Sternocleidomastoid (tissue), 1 donor: ENCODE measurements around a stretch of chr18.

DNA sequence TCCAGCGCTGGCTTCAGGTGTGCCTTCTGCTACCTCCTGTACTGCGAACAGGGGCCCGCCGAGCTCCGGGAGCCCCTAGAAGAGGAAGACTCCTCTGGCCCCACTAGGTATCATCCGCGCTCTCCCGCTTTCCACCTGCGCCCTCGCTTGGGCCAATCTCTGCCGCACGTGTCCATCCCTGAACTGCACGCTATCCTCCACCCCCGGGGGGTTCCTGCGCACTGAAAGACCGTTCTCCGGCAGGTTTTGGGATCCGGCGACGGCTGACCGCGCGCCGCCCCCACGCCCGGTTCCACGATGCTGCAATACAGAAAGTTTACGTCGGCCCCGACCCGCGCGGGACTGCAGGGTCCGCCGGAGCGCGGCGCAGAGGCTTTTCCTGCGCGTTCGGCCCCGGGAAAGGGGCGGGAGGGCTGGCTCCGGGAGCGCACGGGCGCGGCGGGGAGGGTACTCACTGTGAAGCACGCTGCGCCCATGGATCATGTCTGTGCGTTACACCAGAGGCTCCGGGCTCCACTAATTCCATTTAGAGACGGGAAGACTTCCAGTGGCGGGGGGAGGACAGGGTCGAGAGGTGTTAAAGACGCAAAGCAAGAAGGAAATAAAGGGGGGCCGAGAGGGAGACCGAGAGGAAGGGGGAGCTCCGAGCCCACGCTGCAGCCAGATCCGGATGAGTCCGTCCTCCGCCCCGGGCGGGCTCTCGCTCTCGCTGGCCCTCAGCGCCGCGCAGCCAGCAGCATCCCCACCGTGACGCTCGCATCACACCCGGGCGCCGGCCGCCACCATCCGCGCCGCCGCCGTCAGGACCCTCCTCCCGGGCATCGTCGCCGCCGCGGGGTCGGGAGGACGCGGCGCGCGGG, 748 bp downstream of the NETO1 start:
- PRO-cap, result no peak

GRCh38 chr18:72869438-72869769, 1.6 kb upstream of the NETO1 start:
- PRO-cap, result no peak

DNA sequence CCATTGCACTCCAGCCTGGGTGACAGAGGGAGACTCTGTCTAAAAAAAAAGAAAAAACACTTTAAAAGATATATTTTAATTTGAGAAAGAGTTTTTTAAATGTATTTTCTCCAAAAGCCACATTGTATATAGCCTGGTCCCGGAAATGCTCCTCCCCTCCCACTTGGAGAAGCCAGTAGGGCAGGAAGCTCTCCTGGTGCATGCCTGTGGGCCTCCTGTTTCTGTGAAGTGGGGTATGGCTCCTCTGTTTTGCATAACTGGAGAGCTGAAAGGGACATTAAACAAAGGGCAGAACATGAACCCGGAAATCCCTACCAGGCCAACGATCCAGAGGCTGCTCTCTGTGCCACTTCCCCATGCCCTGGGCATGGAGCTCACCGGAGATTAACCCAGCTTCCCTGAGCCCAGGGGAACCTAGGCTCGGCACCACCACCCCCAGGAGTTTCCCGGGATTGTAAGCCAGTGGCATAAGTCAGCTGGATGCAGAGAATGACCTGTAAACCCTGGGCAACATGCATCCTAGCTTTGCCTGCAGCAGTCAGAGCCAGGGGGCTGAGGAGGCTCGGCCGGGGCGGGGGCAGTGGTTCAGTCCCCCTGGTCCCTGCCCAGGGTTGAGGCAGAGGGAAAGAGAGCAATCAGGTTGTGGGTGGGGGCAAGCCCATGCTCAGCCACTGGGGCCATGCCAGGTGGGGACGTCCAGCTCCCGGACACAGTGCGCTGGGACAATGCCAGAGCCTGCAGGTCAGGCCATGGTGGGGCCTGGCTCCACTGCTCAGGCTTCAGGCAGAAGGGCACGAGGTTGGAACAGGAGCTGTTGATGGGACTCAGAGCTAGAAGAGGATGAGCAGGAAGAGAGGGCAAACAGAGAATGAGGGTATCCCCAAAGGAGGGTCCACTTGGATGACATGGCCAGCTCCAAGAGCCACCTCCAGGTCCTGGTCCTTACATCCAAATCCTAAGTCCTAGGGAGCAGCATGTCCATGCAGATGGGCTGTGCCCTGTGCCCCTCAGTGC, 49.5 kb downstream of the TIMM21 start:
- PRO-cap, result unidirectional peak, plus-strand start at position 304 of the sequence

DNA sequence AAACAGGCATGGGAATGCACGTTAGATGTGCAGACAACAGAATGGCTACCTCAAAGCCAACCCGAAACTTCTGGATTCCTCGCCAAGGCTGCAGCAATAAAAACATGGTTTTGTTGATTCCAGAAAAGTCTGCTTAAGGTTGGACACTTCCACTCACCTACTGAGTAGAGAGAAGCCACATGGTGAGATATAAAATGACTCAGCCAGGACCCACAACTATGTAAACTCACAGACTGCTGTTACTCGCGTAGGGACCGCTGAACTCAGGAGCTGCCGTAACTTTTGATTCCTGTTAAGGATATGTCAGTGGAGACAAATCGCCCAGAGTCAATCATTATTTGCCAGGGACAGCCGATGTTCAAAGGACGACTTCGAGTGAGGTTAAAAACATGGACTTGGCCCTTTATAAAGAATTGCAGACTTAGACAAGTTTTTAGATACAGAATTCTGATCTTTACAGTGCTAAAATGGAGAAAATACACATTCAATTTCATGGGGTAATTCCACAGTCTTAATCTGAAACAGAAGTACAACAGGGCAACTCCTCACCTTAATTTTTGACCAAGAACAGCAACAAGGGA, 25.6 kb downstream of the CYB5A start:
- PRO-cap, result no peak

DNA sequence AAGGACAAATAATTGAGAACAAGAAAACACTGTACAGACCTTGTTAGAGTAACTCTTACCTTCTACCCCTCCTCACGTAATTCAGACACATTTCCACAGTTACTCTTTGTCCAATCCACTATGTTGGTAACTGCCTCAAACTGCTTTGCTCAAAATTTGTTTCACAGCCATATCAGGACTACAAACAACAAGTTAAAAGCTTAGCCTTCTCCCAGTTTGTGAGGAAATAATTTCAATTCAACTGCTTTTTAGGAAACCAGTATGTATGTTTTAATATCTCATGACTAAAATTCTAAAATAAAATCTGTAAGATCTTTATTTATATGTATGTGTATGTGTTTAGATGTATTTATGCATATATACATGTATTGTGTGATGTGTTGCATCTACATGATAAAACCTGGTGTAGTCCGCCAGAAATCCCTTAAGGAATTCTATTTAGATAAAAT, 8.9 kb upstream of the CYB5A start:
- PRO-cap, result no peak

- PRO-cap, result no peak
Measured at GRCh38 chr18:74374077-74374469, 58.4 kb downstream of the C18orf63 start.

GRCh38 chr18:74436065-74436640, 21.0 kb downstream of the DIPK1C start:
- PRO-cap, result no peak

DNA sequence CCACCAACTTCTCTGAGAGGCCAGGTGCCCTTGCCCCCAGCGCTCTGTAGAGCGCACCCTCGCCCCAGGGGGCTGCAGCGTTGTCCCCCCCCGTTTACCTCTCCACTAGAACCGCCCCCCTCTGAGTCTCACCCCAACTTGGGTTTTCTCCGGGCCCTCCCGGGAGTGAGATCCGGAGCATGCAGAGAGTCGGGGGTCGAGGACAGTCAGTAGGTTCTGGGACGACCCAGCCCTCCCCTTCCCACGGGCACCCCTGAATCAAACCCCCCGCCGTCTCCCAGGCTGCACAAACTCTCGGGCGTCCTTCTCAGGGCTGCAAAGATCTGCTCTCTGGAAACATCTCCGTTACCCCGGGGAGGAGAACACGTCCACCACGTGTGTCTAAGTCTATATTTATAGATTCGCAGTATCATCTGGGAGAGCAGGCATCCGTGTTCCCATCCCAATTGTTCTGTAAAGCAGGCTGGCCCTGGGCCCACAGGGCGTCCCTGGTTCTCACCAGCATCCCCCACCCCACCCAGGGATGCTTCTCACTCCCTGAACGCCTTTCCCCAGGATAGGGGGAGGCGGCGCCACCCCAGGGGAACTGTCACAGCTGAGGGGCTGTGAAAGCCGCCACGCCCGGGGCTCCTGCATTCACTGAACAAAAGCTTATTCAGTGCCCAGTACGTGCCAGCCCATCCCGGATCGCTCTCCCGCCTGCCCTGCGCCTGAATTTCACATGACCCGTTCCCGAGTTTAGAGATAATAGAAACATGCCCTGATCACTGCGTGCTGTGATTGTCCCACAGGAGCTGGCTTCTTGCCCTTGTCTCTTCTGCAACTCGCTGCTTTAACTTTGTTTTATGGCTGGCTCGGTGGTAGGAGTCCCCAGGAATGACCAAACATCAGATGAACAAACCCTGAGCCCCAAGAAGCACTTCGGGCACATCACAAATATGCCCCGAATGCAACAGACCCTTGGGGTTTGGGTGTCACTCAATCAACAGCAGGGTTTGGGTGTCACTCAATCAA, 840 bp upstream of the DIPK1C start:
- PRO-cap, result no peak

DNA sequence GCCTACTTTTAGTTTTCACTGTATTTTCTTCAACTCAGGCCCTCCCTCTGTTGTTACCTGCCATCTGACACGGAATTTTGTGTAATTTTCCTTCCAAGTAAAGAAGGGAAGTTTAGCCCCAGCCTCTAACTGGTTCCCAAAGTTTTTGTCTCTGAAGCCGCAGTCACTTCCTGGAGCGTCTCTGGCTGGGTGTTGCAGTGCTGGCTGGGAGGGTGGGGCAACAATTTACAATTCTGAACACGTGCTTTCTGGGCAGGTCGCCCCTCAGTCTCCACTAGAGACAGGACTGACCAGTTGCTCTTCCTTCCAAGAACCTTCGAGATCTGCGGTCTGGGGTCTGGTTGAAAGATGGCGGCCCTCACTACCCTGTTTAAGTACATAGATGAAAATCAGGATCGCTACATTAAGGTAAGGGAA, 3.5 kb downstream of the CNDP2 start:
- PRO-cap, result bidirectional peak, plus-strand start at position 304 of the sequence, minus-strand start at position 183 of the sequence

DNA sequence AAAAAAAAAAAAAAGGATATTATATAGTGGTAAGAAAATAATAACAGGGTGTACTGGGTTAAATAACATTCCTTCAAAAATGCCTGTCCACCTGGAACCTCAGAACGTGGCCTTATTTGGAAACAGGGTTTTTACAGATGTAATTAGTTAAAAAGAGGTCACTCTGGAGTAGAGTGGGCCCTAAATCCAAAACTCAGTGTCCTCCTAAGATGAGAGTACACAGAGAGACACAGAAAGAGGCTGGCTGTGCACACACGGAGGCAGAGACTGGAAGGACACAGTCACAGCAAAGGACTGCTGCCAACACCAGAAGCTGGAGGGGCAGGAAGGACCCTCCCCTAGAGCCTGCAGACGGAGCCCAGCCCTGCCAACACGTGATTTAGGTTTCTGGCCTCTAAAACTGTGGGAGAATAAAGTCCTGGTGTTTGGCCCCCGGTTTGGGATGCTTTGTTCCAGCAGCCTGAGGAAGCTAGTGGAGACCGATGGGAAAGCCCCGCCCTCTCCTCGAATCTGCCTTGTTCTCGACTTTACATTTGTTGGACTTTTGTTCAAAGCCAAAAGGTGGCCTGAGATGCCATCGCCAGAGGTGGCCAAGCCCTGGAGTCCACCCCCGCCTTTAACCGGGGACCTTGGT, 10.5 kb downstream of the CNDP1 start:
- PRO-cap, result no peak

DNA sequence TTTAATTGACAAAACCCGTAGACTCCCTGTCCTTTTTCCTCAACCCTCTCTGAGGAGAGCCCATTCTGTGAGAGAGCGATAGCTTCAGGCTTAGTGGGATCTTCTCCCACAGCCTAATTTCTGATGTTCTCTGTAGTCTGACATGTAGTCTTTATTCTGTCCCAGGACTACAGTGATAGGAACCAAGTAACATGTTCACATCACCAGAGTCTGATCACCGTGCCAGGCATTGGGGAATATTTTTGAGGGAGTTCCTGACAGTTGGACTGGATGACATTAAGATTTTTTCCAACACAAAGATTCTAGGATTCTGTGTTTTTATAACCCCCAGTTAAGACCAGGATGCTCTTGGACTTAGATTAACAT, 72.2 kb downstream of the ZNF407 start:
- PRO-cap, result no peak

- PRO-cap, result no peak
Measured at GRCh38 chr18:74803561-74804345, 206.1 kb downstream of the ZNF407 start.

DNA sequence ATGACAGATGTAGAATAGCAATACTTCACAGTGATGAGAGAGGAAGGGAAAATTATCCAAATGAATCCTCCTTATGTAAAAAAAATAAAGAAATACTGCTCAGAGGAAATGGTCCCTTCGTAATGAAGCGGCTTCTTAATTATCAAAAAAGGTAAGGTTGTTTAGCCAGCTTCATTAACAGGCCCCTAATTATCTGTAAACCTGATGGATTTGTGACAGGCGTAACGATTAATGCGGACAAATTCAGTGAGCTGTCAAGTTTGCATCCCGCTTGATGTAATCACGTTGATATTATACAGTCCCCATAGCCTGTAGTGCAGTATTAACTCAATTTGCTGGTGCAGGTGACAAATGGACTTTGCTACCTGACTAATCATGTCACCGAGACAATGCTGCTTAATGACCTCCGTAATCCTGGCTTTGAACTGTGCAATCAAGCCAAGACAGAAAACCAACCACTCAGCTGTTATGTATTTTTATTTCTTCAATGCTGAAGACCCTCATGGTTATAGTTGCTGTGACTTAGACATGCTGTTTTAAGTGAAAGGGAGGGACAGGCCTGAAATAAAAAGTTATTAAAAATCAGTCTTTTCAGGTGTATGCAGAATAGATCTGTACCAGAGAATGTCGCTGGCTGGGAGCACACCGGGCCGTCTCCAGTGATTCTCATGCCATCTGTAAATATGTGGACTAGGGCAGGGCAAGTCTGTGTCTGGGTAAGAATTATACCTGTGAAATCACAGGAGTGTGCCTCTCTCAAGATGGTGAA, 4.2 kb downstream of the TSHZ1 start:
- PRO-cap, result no peak

GRCh38 chr18:76150808-76151126, 344.3 kb downstream of the ZNF516 start:
- PRO-cap, result no peak

DNA sequence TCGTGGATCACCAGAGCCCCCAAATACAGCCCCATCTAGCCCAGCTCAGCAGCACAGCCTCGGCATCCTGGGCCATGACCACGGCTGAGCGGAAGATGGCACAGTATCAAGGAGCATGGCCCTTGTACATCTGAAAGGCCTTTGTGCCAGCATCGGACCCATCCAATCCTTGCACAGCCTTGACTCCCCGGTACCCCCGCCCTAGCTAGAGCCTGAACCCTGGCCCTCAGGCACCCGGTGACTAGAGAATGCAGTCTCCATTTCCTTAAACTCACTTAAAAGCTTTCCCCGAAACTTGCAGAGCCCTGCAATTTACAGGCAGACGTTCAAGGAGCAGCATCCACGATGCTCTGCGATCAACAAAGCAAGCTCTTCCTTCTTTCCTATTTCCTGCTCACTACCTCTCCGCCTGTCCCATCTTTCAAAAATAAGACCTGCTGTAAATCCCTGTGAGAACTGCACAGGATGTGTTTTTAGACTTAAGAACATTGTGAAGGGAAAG, 48.6 kb downstream of the ZNF516 start:
- PRO-cap, result no peak

GRCh38 chr18:76450812-76451782, 43.9 kb downstream of the ZNF516 start:
- PRO-cap, result unidirectional peak, plus-strand start at chr18:76451047

DNA sequence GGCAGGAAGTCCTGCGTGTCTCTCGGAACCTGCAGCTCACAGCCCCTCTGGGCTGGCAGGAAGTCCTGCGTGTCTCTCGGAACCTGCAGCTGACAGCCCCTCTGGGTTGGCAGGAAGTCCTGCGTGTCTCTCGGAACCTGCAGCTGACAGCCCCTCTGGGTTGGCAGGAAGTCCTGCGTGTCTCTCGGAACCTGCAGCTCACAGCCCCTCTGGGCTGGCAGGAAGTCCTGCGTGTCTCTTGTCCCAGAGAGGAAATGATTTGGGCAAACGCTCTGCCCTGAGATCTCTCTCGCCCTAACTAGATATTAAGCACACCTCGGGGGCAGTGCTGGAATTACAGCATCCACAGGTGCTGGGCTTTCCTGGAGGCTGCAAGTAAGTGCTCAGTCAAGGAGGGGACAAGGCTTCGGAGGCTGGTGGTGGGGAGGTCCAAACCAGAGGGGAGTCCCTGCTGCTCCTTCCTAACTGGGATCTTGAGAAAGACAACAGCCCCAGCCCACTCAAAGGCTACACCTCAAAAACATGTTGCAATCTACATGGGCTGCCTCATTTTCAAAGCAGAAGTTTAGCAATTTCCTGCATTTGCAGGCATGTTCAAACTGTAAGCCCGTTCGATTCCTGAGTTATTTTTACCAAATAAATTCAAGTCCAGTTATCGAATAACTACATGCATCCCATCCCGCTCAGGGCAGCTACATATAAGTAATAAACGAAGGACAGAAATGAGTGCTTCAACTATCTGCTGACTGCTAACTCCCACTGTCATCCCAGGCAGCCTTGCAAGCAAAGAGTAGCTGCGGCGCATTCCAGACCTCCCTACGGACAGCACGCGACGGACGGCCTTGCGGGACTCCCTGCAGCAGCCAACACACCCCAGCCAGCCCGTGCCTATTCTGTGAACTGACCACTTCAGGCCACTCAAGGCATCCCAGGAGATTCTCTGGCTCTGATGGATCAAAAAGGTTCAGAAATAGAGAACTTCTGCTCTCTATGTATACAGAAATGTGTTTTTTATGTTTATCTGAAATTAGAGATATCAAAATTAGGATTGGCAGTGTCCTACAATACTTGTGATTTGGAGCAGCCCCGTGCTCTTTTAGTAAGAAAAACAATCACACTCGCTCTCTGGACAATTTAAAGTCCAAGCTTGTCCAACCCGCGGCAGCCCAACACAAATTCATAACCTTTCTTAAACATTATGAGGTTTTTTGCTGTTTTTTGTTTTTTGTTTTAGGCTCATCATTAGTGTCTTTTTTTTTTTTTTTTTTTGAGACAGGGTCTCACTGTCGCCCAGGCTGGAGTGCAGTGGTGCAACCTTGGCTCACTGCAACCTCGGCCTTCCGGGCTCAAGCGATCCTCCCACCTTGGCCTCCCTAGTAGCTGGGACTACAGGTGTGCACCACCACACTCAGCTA, 27.4 kb downstream of the ZNF516 start:
- PRO-cap, result no peak

- PRO-cap, result no peak
Measured at GRCh38 chr18:76487414-76488751, 7.2 kb downstream of the ZNF516 start.

- PRO-cap, result no peak
Measured at GRCh38 chr18:76496584-76496893, 1.5 kb upstream of the ZNF516 start.

DNA sequence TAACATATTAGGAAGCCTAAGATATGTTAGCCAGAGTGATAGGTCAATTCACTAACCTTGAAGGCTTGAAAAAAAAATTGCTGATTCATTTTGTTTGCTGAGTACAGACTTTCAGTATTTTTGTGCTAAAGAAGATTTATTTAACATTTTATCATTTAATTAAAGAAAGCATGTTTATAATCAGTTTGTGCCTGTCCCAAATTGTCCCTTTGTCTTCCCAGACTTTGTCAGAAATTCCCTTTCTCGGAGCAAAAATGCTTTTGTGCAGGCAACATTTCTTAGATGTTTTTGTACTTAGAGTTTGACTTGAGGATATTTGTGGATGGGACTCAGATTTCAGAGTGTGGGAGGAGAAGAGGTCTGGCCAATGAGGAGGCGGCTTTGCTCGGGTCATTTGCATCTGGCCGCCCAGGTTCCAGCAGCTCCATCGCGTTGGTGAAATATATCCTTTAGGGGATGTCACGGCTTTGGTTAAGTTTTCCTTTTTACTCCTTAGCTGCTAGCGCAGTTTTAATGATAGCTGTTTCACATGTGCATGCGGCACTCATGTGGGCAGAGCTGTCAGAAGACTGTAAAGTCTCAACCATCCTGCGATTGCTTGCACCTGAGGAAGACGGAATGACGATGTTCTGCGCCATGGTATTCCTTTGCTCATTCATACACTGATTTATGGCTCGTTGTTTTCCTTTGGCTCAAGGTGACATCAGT, 70.1 kb upstream of the ZNF516 start:
- PRO-cap, result no peak